ENCODE measurements around the genes RPS19 and ZNF574.

DNA sequence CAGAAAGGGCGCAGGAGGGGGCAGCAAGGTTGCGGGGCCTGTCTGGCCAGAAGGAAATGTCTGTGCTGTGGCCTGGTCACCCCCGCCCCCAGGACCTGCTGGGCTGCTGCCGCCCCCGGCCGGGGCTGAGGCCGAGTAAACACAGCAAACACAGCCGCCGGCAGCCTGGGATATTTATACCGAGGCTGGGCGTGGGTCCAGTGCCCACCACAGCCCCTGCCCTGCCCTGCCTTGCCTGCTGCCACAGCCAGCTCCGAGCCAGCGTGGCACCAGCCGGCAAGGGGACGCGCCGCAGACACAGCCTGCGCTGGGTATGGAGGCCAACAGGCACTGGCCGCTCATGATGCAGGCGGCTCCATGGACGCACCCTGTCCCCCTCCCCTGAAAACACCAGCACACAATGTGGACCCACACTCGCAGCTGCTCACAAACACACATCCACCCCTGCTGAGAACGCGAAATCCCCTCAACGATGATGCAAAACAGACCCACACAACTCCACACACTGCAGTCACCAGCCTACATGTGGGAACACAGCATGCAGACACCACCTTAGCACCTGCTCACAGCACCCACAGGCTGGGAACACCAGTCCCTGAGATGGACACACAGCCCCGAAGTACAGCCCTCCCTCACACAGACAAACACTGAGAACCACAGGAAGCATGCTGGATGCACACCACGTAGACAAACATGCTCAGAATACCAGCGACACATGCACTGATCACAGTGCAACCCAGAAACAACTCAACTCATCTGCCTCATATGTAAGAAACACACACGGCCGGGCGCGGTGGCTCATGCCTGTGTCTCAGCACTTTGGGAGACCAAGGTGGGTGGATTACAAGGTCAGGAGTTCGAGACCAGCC lies 16.1 kb downstream of the CCDC97 start:
- PRO-cap, result unidirectional peak, minus-strand start at position 299 of the sequence

GRCh38 chr19:41407086-41407988 lies 9.7 kb downstream of the BCKDHA start:
- PRO-cap, result no peak

DNA sequence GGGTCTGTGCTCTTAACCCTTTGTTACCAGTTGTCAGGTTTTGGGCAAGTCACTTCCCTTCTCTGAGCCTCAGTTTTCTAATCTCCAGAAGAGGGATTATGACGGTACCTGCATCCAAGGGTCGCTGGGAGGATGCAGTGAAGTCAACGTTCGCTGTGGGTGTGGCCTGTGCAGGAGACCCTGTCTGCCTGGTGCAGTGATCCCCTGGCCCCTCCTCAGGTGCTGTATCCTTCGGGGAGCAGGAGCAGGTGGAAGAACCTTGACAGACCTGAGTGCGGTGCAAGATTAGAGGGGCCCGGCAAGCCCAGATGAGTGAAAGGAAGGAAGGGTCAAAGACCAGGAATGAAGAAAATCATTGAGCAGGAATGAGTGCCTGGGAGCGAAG lies 12.8 kb downstream of the B3GNT8 start:
- PRO-cap, result no peak

GRCh38 chr19:41432453-41432721 lies 5.2 kb upstream of the B3GNT8 start:
- PRO-cap, result no peak

GRCh38 chr19:41548785-41549589 lies 27.0 kb upstream of the CEACAM21 start:
- PRO-cap, result unidirectional peak, plus-strand start at chr19:41549518

GRCh38 chr19:41565037-41565853 lies 10.7 kb upstream of the CEACAM21 start:
- PRO-cap, result no peak

- PRO-cap, result unidirectional peak, plus-strand start at chr19:41707105; unidirectional peak, plus-strand start at chr19:41707133
These were observed 1.6 kb upstream of the CEACAM5 start for GRCh38 chr19:41706687-41707358.

- PRO-cap, result no peak
These were observed 5.5 kb downstream of the CEACAM3 start for GRCh38 chr19:41801745-41802504.

DNA sequence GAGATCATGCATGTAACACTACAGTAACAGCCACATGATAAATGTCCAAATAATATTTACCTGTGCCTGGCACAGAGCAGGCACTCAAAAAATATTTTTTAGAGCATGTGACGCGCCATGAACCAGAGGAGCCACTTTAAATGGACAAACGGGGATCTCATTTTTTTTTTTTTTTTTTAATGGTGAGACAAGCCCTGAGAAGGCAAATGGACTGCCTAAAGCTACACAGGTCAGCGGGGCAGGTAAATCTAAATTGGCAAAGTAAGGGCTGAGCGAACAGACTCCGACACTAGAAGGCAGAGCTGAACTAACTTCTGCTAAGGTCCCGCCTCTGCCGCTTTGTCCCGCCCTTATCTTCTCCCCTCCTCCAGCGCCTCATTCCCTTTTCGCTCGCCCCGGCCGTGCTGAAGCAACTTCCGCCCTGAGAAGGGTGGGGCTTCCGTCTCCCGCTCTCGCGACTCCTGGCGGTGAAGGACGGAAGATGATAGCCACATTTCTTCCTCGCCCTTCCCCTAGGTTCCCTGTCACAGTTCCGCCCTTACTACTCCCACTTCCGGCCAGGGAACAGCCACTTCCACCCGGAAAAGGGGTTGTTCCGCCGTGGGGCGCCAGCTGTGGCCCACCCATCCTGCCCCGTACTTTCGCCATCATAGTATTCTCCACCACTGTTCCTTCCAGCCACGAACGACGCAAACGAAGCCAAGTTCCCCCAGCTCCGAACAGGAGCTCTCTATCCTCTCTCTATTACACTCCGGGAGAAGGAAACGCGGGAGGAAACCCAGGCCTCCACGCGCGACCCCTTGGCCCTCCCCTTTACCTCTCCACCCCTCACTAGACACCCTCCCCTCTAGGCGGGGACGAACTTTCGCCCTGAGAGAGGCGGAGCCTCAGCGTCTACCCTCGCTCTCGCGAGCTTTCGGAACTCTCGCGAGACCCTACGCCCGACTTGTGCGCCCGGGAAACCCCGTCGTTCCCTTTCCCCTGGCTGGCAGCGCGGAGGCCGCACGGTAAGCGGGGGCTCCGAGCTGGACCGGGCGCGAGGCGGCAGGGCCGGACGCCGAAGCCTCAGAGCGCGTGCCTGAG lies at the start of gene RPS19:
RPS19 (plus strand) TSS at position 973 of the 1,083 bp plus-strand sequence.
- PRO-cap, result bidirectional peak, plus-strand start at position 550 of the sequence, minus-strand start at position 341 of the sequence; bidirectional peak, plus-strand start at position 973 of the sequence, minus-strand start at position 753 of the sequence

DNA sequence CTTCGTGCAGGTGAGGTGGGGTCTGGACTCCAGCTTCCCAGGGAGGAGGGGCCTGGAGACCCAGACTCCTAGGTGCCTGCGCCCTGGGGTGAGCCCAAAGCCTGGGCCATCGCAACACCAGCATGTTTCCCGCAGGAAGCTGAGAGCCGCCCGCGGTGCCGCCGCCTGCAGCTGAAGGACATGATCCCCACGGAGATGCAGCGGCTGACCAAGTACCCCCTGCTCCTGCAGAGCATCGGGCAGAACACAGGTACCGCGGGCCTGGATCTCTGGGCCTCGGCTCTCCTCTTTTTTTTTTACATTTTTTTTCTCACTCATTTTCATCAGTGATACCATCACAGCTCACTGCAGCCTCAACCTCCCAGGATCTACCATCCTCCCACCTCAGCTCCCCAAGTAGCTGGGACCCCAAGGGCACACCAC lies 19.7 kb downstream of the ARHGEF1 start:
- PRO-cap, result no peak

DNA sequence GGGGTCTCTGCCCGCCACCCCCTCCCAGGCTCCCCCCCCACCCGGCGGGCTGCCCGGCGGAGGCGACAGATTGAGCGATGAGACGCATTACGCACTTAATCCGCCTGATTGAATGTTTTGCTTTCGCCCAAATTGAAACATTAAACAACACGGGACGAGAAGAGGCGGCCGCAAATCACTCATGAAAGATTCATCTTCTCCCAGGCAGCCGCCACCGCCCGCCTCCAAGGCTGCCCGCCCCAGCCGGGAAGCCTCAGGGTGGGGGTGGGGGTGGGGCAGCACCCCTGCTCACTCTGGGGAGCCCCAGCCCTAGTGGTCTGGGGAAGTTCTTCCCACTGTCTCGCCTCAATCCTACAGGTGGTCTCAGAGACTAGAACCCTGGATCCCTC lies 7.6 kb upstream of the ERFL start:
- PRO-cap, result no peak

DNA sequence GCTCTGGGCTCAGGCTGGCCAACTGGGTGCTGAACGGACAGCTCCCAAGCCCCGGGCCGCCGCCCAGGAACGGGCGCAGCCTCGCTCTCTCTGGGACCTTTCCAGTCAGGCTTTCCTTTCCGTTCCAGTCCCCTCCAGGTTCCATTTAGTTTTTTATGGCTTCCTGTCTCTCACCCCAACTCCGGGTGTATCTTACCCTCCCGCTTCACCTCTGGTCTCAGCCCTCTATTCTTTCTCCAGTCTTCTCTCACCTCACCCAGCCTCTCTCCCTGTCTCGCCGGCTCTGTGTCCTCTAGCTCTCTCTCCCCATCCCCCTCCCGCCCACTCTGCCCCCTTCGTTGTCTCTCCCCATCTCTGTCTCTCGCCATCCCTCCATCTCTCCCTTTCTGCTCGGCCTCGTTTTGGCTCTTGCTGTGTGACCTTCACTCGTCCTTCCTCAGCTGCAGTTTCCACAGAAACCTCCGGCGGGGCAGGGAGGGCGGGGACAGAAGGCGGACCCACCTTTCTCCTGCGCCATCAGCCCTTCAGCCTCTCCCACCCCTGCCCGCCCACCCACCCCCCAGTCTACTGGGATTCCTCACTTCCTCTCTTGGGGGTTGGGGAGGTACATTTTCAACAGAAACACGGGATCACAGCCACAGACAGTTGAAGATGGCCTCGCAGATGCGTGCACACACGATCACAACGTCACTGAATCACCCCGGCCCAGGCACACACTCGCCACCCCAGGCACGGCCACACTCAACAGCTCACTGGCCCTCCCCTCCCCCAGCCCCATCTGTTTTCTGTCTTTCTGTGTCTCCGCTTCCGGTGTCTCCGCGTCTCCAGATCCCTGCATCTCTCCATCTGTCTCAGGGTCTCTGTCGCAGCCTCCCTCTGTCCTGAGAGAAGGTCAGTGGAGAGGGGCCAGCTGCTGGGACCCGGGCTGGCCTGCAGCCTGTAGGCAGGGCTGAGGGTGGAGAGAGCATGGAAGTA lies 3.5 kb upstream of the ATP1A3 start:
- PRO-cap, result no peak

- PRO-cap, result no peak
These were observed 4.5 kb upstream of the ATP1A3 start for GRCh38 chr19:41998434-41998952.

- PRO-cap, result no peak
These were observed 886 bp downstream of the GRIK5 start for GRCh38 chr19:42068656-42069983.

DNA sequence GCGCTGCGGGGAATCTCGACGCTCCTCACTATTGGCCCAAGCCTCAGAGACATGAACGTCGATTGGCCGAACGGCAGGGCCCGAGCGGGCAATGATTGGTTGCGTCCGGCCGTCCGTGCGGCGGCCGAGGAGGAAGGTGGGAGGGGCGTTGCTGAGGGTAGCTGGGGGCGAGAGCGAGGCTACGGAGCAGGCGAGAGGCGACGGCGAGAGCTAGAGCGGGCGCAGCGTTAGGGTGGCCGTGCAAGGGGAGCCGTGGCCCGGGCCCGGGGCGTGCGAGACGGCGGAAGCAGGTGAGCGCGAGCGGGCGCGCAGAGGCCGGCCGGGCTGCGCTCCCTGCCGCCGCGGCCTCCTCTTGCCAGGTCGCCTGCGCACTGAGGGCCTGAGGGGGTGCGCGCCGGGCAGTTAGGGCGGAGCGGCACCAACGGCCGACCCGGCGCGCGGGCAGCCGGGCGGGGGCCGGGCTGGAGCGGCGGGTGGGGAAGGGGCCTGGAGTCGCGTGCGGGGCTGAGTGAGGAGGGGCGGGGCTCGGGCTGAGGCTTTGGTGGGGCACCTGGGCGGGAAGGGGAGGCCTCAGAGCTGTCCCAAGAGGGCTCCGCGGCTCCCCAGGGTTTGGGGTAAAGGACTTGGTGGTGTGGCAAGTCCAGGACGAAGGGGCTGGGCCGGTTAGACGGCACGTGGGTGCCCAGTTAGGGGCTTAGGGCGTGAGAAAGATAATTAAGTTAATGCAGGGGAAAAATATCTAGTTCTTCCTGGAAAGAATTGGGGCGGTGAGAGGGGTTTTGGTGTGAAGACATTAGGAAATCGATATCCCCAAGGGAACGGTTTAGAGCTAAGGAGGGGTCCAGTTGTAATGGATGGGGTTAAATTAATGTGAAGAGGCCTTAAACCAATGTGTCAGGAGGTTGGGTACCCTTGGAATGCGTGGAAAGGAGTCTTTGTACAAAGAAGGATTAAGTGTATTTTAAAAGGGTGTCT lies at the start of gene ZNF574:
ZNF574 (plus strand) TSS at position 170 of the 975 bp plus-strand sequence.
- PRO-cap, result bidirectional peak, plus-strand start at position 160 of the sequence, minus-strand start outside the sequence; unidirectional peak, minus-strand start at position 354 of the sequence; unidirectional peak, minus-strand start at position 373 of the sequence

GRCh38 chr19:42088582-42089386 lies 12.8 kb downstream of the ZNF574 start:
- PRO-cap, result no peak

GRCh38 chr19:42176556-42177654 lies 40.6 kb downstream of the DEDD2 start:
- PRO-cap, result no peak

- PRO-cap, result no peak
These were observed 14.1 kb downstream of the DEDD2 start for GRCh38 chr19:42203380-42203733.

DNA sequence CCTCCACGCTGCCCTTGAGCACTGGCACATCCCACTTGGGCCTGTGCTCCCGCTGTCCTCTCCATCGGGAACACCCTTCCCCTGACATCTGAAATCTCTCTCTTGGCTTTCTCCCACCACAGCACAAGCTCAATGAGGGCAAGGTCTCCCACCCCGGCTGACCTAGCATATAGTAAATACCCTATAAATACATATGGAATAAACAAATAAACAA lies 11.3 kb downstream of the DEDD2 start:
- PRO-cap, result no peak

DNA sequence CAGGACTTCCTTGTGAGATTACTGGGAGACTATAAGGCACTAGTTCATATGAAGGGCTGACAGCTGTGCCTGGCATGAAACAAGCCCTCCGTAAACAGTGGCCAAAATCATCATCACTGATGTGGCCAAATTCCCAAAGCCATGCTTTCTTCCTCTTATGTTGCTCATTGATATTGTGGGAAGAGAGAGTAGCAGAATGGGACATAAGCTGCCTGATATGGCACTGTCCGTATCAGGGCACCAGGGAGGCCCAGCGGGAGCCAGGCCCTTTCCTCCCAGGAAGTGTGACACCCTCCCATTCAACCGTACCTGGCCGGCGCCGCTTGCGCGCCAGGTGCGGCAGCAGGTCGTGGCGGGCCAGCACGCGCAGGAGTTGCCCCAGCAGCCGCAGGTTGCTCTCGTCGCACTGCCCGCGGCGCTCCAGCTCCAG lies 1.1 kb downstream of the DEDD2 start:
- PRO-cap, result unidirectional peak, plus-strand start at position 298 of the sequence; unidirectional peak, plus-strand start at position 333 of the sequence